Measurements from ENCODE around the genes ANO4, SPIC, MYBPC1, PMCH and C12orf42.

- PRO-cap, result no peak
- RAMPAGE, long total RNA, result start-site peak on the plus strand at chr12:100794938-100794946, 7 reads
These were observed at the start of gene ANO4 for GRCh38 chr12:100794308-100795172. ANO4 (plus strand) TSS chr12:100794776.

- PRO-cap, result no peak
- RAMPAGE, long total RNA, result no peak
These were observed 193.3 kb downstream of the ANO4 start for GRCh38 chr12:100987836-100988241.

GRCh38 chr12:101474992-101475681 lies at the start of gene SPIC:
SPIC (plus strand) TSS chr12:101475336.
- PRO-cap, result no peak
- RAMPAGE, long total RNA, result no peak

DNA sequence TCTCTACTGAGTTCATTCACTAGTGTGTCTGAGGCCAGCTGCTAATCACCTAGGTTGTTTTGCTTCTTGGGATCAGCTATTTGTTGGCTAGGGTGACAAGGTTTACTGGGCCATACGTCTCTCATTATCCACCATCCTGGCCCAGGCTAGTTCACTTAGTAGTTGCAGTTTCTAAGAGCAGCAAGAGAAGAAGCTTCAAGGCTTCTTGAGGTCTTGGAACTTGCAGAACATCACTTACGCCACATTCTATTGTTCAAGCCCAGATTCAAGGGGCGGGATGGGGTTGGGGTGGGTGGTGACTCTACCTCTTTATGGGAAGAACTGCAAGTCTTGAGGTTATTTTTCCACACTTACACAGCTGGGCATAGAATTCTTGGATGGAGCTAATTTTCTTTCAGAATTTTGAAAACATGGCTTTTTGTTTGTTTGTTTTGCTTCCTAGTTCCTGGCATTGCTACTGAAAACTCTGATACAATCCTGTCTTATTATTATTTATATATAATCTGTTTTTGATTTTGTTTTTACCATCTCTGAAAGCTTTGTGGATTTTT lies 54.6 kb upstream of the MYBPC1 start:
- PRO-cap, result no peak
- RAMPAGE, long total RNA, result no peak

DNA sequence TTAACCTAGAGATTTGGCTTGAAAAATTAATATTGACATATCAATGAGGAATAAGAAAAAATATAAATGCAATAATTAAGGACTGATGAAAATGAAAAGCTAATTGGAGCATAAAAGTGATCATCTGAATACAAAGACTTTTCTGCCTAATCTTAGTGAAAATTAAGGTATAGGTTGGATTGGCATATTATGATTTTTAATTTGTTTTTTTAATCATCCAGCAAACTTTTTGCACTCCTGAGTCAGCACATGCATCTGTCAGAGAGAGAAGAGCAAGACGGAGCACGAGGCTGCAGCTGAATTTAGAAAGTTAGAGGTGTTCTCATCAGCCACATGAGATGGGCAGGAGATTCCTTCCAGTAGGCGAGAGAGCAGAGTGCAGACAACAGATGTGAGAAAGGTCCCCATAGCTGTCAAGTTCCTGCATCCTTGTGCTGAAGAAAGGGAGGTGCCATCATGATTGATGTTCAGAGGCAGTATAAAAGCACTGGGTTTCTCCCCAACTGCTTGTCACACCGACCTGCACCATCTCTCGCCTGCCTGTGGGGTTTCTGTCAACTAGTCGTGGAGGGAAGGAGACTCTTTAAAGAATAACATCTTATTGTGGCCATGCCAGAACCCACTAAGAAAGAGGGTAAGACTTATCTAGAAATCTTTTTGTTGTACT lies at the start of gene MYBPC1:
Gene MYBPC1, plus strand, starts transcription at position 510 of the 667 bp plus-strand sequence.
- PRO-cap, result no peak
- RAMPAGE, long total RNA, result no peak

DNA sequence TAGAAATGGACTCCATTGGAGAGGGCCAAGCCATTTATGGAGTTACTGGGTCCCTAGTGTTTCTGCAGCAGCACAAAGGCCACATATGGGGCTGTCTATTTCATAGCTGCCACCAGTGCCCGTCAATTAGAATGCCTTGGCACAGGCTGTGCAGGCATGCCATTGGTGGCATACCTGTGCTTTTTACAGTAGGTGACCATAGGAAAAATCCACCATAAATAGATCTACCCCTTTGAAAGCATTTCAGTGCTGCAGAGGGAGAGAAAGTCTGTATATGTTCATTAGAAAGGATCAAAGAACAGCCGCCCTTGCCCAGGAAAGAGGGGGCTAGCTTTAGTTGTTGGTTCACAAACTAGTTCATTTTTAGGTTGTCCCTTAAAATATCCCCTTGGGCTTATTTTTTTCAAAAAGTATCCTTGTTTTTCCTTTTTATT lies 13.2 kb downstream of the MYBPC1 start:
- PRO-cap, result no peak
- RAMPAGE, long total RNA, result no peak

- PRO-cap, result no peak
- RAMPAGE, long total RNA, result no peak
These were observed 31.6 kb upstream of the CHPT1 start for GRCh38 chr12:101665931-101666227.

DNA sequence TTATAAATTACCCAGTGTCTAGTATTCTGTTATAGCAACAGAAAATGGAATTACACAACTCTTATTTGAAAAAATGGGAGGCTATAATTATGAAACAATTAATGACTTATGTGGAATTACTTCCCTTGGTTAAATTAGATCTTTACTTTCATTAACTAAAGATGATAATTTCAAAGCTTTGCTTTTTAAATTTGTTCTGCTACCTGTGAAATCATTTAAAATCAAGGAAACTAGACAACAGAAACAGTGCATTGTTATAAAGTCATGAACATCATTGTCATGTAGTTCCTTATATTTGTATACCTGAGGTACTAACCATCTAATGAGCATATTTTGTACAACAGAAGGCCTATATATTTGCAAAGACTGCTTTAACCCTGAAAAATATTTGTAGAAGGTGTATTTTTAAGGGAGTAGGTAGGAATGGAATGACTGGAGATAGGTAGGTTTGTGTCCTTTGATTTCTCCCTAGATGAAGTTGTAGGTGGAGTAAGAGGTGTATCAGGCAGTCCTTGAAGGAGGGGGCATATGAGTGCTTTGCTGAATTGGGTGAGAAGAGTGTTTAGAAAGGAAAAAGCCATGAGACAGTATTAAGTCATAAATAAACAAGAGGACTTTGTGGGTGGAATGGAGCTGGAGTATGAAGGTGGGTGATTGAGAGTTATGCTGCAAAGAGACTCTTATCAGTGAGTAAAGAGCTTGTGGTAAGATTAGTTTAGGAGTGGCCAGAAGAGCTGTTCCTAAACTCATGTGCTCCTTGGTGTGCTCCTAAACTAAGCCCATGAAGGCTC lies 9.4 kb downstream of the CHPT1 start:
- PRO-cap, result no peak
- RAMPAGE, long total RNA, result no peak

DNA sequence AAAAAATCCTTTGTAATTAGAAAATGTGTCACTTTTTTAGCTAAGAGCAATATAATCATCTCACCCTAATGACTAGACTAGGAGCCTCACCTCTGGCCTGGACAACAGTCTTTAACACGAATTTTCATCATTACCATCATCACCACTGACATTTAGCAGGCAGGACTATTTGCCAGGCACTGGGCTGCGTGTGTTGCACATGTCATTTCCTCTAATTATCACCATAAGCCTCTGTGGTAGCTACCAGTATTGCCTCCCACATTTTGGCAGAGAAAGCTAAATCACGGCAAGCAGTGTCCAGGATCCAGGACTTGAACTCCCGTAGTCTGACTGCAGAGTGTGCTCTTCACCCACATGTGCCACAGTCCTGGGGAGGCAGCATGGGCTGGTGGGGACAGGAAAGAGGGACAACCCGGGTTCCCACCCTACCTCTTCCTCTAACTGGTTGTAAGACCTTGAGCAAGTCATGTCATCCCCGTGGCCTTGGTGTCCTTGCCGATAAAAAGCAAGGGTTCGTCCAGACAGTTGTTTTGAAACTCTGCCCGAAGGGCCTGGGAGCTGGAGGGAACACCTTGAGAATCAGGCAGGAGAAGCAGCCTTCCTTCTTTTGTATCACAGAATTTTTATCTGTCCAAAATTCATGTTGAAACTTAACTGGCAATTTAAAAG lies 4.9 kb upstream of the SYCP3 start:
- PRO-cap, result no peak
- RAMPAGE, long total RNA, result no peak

GRCh38 chr12:101761123-101761895 lies 22.0 kb upstream of the SYCP3 start:
- PRO-cap, result no peak
- RAMPAGE, long total RNA, result no peak

DNA sequence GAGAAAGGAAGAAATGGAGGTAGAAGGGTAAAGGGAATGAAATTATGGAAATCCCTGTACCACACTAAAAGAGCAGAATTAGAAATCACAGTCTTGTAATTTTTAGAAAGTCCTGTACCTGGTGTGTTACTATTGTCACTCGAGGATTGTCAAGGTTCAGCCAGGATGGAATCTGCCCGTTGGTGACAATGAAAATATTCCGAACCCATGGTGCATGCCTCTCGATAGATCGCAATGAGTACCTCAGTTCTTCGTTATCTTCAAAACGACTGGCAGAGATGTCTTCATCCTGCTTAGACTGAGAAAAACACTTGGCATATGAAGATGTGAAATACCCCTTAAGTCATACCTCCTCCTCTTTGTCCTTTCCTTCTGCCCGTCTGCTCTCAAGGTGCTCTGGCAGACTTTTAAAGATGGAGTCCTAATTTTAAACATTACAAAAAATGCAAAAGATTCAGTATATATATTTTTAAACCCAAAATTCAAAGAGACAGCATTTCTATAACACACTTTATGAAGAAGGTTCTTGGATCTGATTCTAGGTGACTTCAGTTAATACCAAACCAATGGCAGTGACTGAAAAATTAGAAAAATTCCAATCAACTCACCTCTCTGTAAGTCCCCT lies 31.1 kb upstream of the SYCP3 start:
- PRO-cap, result no peak
- RAMPAGE, long total RNA, result no peak

GRCh38 chr12:102060857-102061556 lies 784 bp downstream of the WASHC3 start:
- PRO-cap, result no peak
- RAMPAGE, long total RNA, result no peak

DNA sequence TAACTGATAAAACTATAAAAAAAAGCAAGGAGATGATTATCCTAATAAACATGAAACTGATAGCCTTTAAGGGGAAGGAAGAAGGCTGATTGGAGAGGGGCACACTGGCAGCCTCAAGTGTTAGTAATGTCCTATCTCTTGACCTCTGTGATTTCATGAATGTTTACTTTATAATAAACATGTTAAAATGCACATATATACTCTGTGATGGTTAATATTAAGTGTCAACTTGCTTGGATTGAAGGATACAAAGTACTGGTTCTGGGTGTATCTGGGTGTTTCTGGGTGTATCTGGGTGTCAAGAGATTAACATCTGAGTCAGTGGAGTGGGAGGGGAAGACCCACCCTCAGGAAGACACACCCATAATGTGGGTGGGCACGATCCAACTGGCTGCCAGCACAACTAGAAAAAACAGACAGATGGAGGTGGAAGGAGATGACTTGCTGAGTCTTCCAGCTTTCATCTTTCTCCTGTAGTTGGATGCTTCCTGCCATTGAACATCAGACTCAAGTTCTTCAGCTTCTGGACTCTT lies 12.0 kb downstream of the NUP37 start:
- PRO-cap, result no peak
- RAMPAGE, long total RNA, result no peak

DNA sequence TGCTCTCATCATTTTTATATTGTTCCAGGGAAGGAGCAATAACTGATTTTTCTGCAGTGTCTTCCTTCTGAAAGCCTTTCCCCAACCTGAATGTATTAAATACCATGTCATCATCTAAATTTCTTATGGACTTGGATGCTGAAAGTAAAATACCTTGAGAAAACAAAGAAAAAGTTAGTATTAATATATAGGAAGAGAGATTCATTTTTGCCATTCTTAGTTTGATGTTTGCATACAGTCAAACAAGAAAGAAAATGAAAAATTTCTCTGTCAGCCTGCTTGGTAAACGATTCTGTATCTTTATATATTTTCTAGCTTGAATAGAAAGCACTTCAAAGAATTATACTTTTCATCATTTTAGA lies at the start of gene PMCH:
Gene PMCH, minus strand, starts transcription at position 277 of the 362 bp plus-strand sequence.
- PRO-cap, result no peak
- RAMPAGE, long total RNA, result no peak

GRCh38 chr12:102425211-102425633 lies 55.1 kb downstream of the IGF1 start:
- PRO-cap, result no peak
- RAMPAGE, long total RNA, result no peak

DNA sequence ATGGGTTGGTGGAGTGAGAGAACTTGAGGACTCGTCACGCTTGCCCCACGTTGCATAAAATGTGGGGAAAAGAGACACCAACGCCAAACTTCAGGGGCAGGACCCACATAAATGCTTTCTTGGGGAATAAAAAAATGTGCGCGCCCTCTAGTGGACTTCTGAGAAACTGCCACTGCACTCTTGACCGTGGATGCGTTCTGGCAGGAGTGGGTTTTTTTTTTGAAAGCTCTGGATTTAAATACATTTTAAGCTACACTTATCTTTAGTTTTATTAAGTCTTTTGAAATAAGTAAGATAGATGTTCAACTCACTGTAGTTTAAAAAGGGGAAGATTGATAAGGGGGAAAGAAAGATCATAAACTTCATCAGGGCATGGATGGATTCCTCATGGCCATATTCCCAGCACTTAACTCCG lies 4.2 kb upstream of the IGF1 start:
- PRO-cap, result no peak
- RAMPAGE, long total RNA, result no peak

- PRO-cap, result no peak
- RAMPAGE, long total RNA, result no peak
These were observed 215.3 kb downstream of the ASCL1 start for GRCh38 chr12:103172891-103173099.

GRCh38 chr12:103495072-103496232 lies at the start of gene C12orf42:
C12orf42 (minus strand) TSS chr12:103495968.
- PRO-cap, result no peak
- RAMPAGE, long total RNA, result no peak

DNA sequence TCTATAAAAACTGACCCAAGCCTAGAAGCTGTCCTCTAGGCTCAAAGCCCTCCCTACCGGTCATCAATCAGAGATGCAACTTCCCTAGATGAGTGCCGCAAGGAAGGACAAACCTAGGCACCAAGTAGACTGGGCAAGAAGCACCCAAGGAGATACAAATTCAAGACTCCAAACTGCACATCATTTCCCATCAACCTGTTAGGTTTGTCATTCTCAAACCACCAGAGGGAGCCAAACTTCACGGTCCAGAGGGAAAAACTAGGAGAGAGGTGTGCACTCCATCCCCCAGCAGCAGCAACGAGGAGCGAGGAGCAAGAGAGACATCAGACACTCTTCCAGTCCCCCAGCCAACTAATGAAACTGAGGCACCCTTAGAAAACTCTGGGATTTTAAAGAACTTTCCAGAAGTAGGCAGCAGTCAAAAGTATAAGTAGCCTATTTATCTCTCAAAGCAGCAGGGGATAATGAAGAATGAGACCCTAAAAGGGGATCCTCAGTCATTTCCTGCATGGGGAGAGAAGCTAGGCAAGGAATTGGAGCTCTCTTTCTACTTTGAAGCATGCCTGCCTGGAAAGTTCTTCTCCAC lies 37.0 kb upstream of the NT5DC3 start:
- PRO-cap, result no peak
- RAMPAGE, long total RNA, result no peak

DNA sequence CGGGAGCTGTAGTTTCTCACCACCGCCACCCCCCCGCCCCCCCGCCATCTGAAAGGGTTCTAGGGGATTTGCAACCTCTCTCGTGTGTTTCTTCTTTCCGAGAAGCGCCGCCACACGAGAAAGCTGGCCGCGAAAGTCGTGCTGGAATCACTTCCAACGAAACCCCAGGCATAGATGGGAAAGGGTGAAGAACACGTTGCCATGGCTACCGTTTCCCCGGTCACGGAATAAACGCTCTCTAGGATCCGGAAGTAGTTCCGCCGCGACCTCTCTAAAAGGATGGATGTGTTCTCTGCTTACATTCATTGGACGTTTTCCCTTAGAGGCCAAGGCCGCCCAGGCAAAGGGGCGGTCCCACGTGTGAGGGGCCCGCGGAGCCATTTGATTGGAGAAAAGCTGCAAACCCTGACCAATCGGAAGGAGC lies 391 bp upstream of the HSP90B1 start:
- PRO-cap, result bidirectional peak, plus-strand start outside the sequence, minus-strand start at position 316 of the sequence
- RAMPAGE, long total RNA, result no peak

Data from vagina (tissue), 1 donor.